Sternocleidomastoid (tissue), 1 donor: ENCODE measurements around a stretch of chr6.

DNA sequence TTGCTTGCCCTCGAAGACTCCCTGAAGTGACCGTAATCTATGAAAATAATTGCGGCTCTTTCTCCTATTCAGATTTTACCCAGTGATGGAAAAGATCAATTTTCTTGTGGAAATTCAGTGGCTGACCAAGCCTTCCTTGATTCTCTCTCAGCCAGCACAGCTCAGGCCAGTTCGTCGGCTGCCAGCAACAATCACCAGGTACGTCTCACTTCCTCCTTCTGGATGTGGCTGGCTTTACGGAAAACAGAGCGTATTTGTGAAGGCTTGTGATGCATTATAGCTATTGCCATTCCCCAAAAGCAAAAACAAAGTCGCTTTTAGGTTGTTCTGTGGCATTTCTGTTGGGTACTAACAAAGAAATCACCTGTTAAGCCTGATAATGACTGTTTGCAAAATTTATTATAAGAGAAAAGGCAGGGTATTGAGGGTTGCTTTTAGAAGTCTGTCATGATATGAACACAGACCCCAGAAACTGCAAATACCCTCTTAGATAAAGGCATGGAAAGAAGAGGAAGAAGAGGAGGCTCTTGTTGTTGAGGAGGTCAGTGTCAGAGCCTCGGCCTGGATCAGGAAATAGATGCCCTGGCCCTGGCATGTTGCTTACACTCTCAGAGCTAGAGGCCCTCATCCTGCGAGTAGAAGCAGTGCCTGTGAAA, 52.1 kb downstream of the SNX9 start:
- PRO-cap = no peak

GRCh38 chr6:157879782-157880366, 56.8 kb downstream of the SNX9 start:
- PRO-cap = no peak

- PRO-cap = no peak
These were observed 68.6 kb downstream of the SNX9 start for GRCh38 chr6:157891309-157892471.

DNA sequence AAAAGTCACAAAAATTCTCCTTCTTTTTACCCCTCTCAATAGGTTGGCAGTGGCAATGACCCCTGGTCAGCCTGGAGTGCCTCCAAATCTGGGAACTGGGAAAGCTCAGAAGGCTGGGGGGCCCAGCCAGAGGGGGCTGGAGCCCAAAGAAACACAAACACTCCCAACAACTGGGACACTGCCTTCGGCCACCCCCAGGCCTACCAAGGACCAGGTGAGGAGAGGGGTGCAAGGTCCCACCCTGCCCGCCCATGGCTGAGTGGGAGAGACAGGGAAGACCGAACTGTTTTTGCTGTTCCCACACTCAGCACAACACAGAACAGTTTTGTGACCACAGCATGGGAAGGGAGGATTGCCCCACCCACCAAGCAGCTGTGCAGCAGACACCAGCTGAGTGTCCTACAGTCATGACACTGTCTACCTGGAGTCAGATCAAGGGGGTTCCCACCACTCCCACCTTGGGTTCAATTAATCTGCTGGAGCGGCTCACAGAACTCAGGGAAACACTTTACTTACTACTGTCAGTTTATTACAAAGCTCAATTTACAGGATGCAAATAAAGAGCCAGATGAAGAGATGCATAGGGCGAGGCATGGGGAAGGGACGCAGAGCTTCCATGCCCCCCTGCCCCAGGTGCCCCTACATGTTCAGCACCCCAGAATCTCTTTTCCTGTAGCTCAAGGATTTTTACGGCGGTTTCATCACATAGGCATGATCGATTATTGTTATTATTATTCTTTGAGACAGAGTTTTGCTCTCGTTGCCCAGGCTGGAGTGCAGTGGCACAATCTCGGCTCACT, 73.9 kb downstream of the SNX9 start:
- PRO-cap = no peak

- PRO-cap = no peak
These were observed 72.2 kb upstream of the SYNJ2 start for GRCh38 chr6:157909461-157909859.

DNA sequence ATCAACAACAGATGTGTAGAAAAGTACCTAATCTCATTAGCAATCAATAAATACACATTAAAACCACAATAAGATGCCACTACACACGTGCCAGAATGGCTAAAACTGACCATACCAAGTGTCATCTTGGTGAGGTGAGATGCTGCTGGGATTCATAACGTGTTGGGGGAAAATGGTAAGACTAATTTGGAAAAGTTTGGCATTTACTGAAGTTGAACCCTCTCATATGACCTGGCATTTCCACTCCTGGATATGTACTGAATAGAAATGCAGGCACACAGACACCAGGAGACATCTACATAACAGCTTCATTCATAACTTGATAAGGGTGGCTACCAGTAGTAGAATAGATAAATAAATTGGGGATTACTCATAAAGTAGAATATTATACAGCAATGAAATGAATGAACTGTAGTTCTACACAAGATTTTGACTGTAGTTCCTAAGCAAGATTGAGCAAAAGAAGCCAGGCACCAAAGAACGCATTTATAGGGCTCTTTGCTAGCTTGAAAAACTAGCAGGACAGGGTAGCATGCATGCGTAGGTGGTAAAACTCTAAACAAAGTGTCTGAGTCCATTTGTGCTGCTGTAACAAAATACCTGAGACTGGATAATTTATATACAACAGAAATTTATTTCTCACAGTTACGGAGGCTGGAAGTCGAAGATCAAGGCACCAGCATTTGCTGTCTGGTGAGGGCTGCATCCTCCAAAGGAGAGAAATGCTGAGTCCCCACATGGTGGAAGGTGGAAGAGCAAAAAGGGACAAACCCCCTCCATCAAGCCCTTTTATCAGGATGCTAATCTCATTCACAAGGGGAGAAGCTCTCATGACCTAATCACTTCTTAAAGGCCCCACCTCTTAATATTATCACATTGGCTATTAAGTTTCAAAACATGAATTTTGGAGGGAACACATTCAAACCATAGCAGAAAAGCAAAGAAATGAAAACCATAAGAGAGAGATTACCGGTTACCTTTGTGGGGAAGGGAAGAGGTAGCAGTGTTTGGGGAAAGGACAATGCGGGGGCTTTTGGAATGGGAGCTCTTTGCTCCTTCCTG, 56.1 kb upstream of the SYNJ2 start:
- PRO-cap = no peak

DNA sequence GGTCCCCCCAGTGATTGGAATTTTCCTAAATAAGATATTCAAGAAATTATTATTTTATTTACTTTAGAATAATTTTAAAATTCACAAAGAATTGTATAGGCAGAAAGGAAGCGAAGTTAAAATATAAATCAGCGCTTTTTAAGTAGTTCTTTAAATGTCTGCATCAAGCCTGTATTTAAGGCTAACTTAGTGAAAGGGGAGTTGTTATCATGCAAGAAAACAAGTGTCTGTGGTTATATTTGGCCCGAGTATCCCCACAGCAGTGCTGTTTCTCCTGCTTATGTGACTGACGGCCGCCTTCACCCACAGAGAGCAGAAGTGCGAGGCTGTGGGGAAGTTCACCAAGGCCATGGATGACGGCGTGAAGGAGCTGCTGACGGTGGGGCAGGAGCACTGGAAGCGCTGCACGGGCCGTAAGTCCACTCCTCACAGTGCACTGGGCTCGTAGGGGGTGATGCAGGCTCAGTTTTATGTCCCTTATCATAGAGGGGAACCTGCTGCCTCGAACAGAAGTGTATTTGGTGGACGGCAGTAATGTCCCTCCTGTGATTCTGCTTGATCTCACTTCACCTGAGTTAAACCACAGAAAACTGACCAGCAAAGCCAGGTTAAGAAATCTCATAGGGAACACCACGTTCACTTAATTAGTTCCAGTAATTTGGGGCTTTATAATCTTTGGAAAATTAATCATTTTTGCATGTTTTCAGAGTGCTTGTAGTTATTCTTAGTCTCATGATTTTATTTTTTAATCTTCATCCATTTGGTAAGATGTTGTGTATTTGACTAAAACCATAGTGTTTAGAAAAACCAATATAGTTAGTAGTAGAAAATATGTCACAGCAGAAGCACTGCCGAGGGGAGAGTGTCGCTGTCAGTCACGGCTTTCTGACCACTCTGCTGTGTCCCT, 53.1 kb upstream of the SYNJ2 start:
- PRO-cap = no peak

DNA sequence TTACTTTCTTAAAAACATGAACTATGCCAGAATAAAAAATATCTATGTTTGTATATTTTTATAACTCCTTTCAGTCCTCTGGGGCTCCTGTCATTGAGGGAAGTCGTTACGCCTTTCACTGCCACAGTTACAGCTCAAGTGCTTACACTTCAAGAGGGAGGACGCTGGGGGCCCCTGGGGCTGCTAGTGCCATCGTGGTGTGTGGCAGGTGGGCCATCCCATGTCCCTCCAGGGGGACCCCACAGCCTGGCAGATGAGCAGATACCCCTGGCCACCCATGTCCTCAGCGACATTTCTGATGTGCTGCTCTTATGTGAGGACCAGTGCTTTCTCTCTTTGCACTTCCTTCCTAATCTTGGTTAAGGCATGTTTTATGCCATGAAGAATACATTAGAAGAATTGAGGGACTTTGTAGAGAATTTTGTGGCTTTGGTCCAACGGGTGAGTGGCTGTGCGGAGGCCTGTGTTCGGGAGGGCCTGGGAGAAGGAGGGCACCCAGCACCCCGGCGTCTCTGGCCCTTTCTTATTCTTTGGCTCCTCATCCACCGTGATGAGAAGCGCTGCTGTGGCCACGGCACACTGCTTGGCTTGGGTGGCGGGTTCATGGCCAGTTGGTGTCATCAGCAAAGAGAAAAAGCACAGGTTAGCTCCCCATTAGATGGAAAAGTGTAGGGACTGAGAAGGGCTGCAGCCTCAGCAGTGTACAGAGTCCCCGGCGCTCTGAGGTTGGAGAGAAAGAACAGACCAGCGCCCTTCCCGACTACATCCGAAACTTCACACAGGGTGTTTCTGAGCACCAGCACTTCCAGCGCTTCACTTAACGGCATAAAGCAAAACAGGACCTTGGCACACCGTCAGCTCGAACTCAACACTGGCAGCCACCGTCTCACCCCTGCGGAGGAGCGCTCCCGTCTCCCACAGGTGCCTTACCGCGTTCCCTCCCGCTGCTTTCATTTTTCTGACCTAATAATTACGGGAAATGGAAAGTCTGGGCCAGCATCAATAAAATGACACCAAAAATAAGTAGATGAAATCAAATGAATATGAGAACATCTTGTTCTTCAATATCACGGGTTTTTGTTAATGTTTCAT, 38.1 kb upstream of the SYNJ2 start:
- PRO-cap = no peak

- PRO-cap = no peak
These were observed 14.6 kb upstream of the SYNJ2 start for GRCh38 chr6:157966975-157967560.

DNA sequence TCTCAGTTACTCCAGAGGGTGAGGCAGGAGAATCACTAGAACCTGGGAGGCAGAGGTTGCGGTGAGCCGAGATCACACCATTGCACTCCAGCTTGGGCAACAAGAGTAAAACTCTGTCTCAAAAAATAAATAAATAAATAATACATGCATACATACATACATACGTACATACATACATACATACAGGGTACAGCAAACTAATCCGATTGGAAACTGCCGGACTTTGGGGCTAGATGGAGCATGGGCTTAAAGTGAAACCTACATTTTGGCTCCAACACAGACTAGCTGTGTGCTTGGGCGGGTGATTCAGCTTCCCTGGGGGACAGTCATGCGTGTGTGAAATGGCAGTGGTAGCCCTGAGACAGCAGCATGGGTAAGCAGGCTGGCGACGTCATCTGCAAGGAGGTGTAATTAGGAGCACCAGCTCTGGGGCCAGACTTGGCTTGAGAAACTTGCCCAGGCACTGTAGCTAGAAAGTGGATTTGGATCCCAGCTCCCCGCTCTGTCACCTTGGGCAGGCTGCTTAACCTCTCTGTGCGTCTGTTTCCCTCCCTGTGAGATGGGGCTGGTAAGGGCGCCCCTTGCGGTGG, 44.3 kb downstream of the SYNJ2 start:
- PRO-cap = no peak

DNA sequence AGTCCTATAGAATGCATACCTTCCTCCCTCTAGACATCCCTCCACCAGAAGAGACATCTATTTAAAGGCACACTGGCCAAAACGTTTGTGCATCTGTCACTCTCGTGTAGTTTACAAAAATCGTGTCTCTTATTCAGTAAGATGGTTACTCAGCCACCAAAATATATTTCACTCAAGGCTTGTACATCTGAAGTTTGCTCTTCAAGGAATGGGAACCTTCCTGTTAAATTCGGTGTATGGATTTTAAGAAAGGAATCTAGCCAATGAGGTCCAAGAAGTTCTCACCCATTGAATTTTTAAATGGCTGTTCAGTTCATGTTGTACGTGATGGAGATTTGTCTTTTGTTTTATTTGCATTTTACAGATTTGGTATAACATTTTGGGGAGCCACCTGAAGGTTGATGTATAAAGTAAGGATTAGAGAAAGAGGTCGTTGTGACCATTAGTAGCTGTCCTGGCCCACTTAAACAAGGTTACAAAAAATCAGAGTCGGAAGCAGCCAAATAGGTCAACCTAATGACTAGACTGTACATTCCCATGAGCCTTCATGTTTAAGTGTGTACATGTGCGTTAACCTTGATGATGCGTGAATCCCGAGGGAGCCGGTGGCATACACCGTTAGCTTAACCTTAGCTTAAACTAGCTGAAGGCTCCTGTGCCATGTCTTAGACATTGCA, 71.5 kb downstream of the SERAC1 start:
- PRO-cap = no peak

- PRO-cap = no peak
These were observed 58.5 kb downstream of the GTF2H5 start for GRCh38 chr6:158226574-158227196.

DNA sequence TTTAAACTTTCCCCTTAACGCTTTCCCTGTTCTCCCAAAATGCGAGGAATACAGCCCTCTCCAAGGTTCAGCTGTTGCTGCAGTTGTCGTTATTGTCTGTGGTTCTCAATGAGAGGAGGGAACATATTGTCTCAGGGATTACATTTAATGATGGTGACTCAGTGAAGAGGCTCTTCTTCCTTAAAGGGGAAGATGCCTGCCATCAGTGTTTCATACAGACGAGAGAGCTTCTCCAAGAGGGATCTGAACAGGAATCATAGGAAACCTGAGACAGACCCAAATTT, 59.9 kb upstream of the TMEM181 start:
- PRO-cap = no peak

GRCh38 chr6:158568798-158569333, 9.0 kb downstream of the TMEM181 start:
- PRO-cap = no peak

DNA sequence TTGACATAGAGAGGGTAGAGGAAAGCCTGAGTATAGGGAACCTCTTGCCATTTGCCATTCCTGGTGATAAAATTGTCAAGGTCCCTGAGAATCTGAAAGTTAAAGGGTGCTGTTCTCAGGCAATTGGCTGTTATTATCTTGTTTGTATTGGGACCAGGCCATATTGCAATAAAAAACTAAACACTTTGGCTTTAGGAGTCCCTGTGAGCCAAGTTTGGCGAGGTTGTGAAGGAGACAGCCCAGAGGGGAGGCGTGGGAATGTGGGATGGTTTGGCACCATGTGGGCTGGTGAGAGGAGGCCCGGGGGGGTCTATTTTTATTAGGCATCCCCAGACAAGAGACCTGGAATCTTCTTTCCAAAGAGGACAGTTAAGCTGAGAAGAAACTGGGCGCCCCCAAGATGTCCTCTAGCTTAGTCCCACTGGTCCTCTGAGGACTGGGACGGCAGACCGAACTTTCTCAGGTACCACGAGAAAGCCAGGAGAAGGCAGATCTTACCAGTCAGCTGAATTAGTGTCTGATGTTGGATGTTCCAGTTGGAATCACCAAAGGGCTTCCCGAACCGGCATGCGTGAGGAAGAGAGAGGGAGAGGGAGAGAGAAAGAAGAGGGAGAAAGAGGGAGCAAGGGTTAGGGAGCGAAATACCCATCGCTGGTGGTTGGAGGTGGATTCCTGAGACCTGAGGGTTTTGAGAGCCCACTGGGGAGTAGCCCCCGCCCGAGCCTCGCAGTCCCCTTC, 24.5 kb downstream of the DYNLT1 start:
- PRO-cap = no peak

DNA sequence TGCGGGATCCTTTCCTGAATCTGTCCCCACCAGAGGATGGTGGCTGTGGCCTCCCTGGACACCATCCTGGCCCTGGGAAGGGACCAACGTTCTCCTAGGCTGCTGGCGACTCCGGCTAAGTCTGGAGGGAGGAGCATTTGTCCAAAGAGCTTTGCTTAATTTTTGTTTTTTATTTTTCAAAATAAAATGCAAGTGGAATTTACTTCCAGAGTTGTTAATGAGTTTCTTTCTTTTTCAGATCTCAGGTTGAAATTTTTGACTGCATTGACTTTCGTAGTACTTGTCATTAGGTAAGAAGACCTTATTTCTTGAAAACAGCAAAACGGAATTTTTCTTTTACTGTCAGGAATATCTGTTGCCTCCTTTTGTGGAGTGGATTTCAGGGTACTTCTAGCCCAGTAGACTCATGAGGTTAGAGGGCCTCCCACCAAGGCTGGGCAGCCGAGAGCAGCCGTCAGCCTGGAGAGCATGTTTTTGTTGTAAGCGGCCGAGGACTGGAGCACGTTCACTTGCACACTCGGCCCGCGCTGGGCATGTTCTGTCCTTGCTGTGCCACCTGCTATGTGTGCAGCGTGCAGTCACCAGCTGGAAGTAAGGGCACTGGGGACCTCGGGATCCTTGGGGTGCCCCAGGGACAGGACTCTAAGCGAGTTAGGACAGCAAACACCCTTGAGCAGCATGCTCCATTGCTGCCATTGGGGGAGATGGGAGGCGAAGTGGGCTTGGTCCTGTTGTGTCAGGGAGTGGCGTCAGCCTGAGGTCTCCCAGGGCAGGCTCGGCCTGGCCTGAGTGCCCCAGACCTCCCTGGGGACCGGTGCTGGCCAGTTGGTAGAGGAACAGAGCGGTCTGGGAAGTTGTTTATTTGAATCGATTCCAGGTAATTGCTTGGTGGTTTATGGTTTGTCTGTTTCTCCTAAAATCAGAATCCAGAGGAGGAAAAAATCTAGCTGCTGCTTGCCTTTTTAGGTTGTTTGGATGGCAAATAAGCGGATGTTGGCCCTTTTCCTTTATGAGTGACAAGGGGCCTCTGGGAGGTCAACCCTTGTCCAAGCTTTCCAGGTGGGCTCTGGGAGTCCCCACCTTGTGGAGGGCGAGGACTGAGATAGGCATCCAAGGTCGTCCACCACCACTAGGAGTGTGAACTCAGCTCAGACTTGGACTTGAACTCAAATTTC, 18.7 kb downstream of the DYNLT1 start:
- PRO-cap = no peak

DNA sequence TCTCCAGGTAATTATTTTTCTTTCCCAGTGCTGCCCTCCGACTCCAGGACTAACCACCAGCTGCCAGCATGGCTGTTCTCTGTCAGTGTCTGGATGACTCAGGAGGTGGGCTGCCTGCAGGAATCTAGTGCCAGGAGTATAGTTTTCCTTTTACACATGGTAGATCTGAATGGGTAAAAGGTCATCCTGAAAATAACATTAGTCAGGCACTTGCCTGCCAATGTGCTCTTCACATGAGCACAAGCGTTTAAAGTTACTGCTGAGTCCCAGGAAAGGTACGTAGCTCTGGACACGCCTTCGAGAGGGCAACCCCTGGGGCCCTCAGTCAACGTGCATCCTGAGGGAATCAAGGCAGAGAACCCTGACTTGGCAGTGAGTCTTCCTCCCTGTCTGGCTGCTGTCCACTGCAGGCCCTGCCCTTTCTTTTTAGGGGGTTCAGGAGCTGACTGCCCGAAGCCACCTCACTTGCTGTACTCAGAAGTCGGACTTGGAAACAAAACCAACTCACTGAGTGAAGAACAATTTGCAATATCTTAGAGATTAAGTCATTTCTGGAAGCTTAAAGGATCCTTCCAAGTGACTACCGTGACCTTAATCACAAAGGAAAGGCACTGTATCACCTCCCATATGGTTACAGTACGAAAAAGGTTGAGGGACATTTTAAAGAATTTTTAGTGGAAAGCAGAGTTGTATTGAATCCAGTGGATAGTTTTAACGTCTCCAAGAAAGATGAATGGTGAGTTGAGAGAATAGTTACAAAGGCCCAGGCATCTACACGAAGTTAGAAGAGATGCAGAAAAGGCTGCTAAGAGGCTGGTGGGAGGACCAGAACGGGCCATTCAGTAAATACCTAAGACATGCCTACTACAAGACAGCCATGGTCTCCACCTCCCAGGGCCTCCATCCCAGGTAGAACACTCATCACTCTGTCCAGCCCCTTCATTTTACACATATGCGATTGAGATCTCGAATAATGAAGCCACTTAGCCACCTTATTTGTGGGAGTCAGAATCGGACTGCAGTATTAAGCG, 2.1 kb downstream of the DYNLT1 start:
- PRO-cap = unidirectional peak, plus-strand start at position 335 of the sequence

GRCh38 chr6:158655175-158656301, 5.7 kb downstream of the SYTL3 start:
- PRO-cap = no peak

- PRO-cap = no peak
These were observed 61.4 kb downstream of the SYTL3 start for GRCh38 chr6:158711052-158711837.

DNA sequence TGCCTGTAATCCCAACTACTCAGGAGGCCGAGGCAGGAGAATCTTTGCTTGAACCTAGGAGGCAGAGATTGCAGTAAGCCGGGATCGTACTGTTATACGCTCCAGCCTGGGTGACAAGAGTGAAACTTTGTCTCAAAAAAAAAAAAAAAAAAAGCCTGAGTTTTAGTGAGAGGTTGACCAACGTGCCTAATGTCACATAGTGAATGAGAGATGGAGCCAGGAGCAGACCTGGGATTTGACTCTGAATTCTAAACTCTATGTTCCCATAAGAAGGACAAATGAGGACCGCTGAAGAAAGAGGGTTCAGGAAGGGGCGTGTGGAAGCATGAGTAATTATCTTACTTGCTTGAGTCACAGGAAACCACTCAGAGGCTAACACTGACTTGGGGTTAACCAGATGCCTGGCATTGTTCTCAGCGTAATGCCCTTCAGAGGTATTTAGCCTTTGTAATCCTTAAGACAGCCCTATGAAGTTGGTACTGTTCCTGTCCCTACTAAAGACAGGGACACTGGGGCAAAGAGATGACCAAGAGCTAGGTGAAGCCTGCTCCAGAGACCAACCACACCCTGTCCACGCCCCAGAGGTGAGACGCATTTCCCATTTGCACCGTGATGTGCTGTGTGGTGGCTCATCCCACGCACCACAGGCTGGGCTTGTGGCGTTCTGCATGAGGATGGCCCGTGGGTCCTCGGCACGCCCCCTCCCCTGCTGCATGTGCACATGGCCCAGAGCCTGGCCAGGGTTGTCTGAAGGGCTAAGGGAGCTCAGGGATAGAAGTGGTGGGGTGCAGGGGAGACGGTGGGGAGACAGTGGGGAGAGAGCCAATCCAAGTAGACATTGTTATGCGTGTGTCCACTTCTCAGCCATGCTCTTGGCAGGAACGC, 70.7 kb downstream of the SYTL3 start:
- PRO-cap = no peak